Fallopian tube (tissue), 1 donor: ENCODE data around the genes TANC2, ACE and TACO1.

GRCh38 chr17:62616275-62616678 lies 11.2 kb upstream of the MRC2 start:
- PRO-cap, result no peak

GRCh38 chr17:62627972-62628268 lies 450 bp downstream of the MRC2 start:
- PRO-cap, result bidirectional peak, plus-strand start at chr17:62628144, minus-strand start at chr17:62627910

DNA sequence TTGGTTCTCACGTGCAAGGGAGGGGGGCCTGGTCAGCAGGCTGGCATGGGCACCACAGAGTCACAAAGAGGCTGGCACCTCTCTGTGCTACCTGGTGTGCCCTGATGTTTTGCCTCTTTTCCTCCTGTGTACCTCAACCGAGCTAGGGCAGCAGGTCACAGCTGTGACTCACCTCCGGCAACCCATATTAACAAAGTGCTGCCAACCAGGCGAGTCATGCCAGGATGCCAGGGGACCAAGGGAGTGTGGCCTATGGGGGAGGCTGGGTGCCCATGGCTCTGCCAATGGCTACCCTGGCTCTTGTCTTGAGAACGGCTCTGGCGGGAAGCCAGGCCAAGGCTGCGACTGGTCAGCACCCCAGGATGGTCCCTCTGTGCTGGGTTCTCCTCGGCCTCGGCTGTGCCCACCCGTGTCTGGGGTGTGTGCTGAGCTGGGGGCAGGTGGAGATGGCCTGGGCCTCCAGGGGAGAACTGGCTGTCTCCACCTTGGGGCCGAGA lies 75.7 kb downstream of the MRC2 start:
- PRO-cap, result no peak

DNA sequence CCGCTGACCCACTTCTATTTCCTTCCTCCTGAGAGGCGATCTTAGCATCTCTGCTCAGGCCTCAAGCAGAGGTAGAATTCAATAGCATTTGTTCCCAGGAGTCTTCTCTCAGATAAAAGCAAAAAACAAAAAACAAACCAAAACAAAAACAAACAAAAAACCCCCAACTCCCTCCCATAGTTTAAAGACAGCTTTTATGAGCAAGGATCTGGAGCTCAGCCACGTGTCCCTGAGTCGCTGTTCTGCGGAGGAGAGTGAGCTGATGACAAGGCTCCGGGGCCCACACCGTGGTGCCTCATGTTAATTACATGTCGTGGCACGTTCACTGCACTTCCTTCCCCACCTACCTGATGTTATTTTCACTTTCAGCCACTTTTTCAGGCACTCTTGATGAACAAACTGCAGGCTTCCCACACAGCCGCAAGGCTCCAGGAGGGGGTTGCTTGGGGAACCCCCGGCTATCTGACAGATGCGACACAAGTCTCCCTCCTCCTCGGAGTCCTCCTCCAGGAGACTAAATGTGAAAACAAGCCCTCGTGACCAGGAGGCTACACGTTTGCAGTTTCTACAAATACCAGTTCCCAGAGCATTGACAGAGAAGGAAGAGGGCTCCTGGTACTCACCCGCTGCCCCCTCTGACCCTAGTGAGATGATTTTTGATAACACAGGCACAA lies 83.4 kb downstream of the MARCHF10 start:
- PRO-cap, result no peak

GRCh38 chr17:62819526-62820284 lies 11.6 kb upstream of the MARCHF10 start:
- PRO-cap, result bidirectional peak, plus-strand start at chr17:62820111, minus-strand start at chr17:62820002

DNA sequence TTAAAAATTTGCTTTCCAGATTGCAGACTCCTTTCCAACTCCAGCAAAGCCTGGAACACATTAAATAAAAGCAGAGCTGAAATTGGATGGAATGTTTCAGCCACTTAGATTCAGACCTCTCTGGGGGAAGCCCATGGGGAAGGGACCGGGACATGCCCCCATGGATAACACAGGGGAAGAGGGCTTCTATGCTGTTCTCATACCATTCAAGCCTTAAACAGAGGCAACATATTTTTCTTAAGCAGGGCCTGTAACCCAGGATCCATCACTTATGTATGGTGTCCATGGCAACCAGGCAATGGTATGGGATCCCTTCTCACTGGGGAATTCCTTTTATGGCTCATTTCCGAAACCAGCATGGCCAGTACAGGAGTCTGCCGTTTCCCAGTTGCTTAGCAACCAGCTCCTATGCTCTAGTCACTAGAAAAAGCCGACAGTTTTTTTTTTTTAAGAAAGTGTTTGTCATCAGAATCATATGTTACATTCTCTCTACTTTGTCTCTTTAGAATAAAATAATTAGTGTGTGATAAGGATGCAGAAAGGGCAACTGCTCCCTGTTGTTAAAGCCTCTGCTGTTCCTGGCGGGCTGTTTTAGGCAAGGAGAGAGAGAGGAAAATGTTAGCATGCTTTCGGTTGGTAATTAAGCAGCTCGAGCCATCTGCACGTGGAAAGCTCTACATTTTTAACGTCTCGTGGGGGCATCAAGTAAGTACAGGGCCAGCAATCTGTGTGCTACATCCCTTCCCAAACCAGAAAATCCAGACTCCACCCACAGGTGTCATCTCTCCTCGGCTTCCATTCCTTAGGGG lies 62.1 kb upstream of the MARCHF10 start:
- PRO-cap, result no peak

DNA sequence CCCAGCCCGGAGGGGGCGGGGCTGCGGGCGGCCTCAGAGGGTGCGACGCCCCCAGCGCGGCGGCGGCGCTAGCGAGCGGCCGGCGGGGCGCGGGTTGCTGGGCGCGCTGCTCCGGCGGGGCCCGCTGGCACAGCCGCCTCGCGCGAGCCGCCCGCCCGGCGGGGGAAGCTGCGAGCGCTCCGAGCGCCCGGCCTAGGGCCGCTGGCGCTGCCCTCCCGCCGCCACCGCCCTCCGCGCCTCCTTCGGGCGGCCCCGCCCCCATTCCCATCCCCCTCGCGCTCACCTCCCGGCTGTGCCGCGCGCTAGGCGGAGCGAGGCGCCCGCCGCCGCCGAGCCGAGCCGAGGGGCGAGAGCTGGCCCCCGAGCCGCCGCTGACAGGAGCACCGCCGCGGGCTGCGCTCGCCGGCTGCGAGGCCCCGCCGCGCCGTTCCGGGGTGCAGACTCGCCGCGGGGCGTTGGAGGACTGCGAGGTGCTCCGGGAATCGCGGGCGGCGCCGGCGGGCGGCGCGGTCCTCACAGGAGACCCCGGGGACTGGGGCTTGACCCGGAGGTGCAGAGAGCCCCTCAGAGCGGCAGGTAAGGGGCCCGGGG lies at the start of gene TANC2:
Gene TANC2, plus strand, starts transcription at position 62 of the 591 bp plus-strand sequence.
- PRO-cap, result bidirectional peak, plus-strand start at position 36 of the sequence, minus-strand start outside the sequence; bidirectional peak, plus-strand start at position 342 of the sequence, minus-strand start at position 263 of the sequence

DNA sequence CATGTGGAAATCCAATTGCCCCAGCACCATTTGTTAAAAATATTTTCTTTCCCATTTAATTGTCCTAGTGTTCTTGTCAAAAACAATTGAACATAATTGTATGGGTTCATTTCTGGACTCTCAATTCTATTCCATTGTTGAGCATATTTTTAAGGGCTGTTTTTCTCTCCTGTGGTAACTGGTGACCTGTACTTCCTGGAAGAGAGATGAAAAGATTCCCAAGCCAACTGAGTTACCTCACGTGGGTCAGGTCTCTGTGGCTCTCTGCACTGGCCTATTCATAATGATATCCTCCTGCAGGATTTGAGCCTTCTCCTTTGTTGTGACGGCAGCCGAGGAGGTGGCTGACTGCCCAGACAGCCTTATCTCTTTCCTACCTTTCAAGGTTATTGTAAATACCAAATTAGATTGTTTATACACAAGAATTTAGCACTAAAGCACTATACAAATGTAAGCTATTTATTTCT lies 2.7 kb upstream of the ACE start:
- PRO-cap, result bidirectional peak, plus-strand start at position 249 of the sequence, minus-strand start at position 180 of the sequence

GRCh38 chr17:63476753-63477911 lies at the start of gene ACE:
TSS of gene ACE (plus strand) at chr17:63477061.
- PRO-cap, result bidirectional peak, plus-strand start at chr17:63477061, minus-strand start at chr17:63476888; bidirectional peak, plus-strand start at chr17:63477476, minus-strand start at chr17:63477324

- PRO-cap, result bidirectional peak, plus-strand start at chr17:63600895, minus-strand start at chr17:63600775
Measured at GRCh38 chr17:63600446-63601848, at the start of gene TACO1. TSS of gene TACO1 (plus strand) at chr17:63600895.

- PRO-cap, result no peak
Measured at GRCh38 chr17:63665545-63666093, 34.3 kb downstream of the LIMD2 start.

- PRO-cap, result unidirectional peak, minus-strand start at chr17:63700723; unidirectional peak, minus-strand start at chr17:63701153
Measured at GRCh38 chr17:63700629-63701197, 788 bp upstream of the LIMD2 start.

- PRO-cap, result no peak
Measured at GRCh38 chr17:63821487-63821960, 5.7 kb upstream of the PSMC5 start.

DNA sequence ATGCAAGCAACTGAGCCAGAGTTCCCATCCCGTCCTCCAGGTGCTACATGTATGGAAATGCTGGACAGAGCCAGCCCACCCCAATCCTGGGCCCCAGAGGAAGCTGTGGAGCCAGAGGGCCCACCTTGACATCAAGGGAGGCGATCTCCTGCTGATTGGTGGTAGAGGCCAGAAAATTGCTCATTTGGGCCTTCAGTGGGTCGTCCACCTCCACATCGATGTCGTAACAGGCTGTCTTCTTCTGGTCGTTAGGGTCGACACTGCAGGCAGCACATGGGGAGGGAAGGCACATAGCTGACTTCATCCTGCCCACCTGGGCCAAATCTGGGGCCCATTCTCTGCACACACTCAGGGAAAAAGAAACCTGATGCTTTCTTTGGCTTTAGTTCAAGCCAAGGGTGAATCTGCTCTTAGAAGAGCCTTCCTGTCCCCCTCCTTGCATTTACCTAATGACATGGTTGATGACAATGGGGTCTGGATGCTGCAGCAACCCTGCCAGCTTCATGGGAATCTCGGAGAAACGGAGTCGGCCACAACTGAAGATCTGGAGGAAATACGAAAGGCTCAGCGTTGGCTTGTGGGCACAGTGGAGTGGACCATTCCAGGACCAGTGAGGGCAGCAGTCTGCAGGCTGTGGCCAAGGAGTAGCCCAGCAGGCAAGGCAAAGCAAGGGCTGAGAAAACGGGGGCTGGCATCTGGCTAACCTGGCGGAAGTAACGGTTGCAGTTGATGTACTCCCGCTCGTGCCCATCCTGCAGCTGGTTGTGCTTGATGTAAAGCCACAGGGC lies 6.2 kb upstream of the FTSJ3 start:
- PRO-cap, result no peak

DNA sequence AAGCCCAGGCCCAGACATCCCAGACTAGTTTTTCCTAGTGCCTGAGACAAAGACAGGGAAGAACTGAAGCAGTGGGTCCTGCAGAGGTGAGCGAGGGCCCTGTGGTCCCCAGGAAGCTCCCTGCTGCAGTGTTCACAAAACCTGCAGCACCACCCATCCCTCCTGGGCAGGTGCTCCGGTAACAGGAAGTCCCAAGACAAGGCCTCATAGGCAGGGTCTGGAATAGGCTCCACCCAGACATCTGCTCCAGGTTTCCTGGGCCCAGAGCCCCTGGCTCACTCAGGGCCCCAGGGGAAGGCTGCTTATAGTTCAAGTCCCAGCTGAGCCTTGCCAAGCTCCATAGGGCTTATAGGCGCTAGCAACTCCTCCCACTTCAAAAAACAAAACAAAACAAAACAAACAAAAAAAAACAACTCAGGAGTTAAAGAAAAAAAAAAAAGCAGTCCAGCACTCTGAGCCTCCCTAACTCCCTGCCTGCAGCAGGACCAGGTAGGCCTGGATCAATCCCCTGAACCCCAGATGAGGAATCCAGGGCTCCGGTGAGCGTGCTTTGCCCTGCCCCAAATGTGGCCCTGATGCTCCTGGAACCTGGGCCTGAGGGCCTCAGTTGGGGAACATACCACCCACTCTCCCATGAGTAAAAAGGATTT lies 3.2 kb downstream of the SMARCD2 start:
- PRO-cap, result bidirectional peak, plus-strand start at position 278 of the sequence, minus-strand start at position 130 of the sequence

DNA sequence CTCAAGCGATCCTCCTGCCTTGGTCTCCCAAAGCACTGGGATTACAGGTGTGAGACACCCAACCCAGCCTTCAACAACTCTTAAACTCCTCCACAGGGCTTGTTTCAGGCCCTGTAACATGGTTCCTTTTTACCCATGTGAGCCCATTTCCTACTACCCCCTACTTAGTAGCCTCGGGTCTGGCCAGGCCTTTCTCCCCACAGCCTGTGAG lies 39.4 kb upstream of the ICAM2 start:
- PRO-cap, result no peak

DNA sequence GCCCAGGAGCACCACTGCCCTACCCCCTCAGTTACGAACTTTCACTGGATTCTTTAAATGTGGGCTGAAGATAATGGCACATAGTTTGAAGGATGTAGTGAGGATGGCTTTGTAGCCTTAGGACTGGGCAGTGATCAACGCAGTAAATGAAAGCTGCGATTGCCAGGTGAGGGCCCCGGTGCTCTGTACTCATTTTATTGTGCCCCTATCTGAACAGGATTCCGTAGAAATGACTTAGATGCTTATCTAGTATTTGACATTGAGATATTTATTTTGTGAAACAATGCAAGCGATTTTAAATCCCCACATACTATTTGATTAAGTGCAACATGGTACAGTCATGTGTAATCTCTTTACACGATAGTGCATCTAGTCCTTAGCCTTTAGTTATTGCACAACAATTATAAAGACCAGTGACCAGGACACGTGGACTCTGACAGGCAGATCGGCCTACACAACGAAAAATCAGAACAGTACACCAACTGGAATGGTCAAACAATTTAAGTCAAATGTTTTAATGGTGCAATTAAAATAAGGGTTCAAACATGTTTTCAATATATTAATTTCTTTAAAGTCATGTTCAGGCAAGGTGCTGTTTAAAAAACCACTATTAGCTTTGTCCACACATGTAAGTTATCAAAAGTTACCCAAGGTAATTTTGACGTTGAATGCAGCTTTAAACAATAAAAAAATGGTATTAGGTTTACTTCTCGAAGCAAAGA lies 17.4 kb upstream of the ERN1 start:
- PRO-cap, result no peak

GRCh38 chr17:64159242-64159613 lies 29.3 kb upstream of the ERN1 start:
- PRO-cap, result bidirectional peak, plus-strand start at chr17:64159409, minus-strand start at chr17:64159308

- PRO-cap, result no peak
Measured at GRCh38 chr17:64362754-64363510, 27.7 kb downstream of the PECAM1 start.

GRCh38 chr17:64387888-64388554 lies 2.6 kb downstream of the PECAM1 start:
- PRO-cap, result no peak